ENCODE data around the gene H2BK1.

- PRO-cap, 3 experiments, result no peak in any of the 3 experiments
- RRBS, result no CpG with 5 or more reads among the region's 7 CpGs
These were observed 21.7 kb upstream of the GIMAP8 start for GRCh38 chr7:150428655-150429176.

DNA sequence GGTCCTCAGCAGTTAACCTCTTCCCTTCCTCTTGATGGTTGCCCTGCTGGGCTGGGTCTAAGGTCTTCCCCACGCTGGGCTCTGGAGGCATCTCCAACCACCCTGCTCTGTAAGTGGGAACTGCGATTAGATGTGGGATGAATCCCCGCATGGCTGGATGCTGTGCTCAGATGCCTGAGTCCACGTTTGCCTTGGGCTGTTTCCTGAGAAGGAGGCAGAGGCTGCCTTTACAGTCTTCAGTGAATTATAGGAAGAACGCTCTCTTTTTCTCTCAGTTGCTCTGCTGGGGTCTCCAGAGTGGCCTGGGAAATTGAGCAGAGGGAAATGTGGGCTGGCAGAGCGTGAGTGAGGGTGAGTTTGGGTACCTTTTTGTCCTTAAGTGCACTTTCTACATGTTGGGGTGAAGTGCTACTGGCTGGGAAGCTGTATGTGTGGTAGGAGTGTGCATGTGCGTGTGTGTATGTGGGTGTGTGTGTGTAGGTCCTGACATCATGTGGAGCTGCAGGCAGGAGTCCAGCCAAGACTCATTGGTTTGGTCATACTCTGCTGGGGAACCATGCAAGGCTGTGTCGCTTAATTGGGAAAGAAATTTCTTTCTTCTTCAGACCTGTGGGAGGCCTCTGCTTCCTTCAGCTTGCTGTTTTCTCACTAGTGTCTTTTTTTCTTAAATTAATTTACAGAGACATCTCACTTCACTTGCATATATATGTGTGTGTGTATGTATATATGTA, 1.6 kb downstream of the GIMAP8 start:
- PRO-cap, 3 experiments, result no peak in any of the 3 experiments
- RRBS, result no CpG with 5 or more reads among the region's 8 CpGs

GRCh38 chr7:150631299-150631879, 796 bp downstream of the GIMAP6 start:
- PRO-cap, 3 experiments, result peak in 3 of 3 experiments; most common plus-strand start chr7:150631610 (in 2); most common minus-strand start chr7:150631612 (in 1)
- RRBS, result 27% methylated on average over 2 of the region's 8 CpGs

DNA sequence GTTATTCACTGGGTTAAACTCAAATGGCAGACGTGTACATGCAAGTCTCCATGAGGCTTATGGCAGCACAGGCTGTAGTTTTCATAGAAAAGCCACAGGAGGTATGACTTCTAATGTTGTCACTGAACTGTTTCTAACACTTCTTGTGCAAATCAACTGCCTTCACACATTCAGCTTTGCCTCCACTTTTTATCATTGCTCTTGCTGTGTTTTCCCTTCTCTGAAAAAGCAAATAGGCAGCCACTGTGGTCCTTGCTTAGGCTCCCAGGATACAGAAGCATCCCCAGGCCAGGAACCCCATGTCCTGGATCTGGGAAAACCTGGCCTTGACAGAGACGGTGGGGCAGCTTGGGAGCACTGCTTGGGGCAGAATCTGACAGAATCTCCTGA, 5.2 kb upstream of the GIMAP5 start:
- PRO-cap, 3 experiments, result no peak in any of the 3 experiments
- RRBS, result no CpG with 5 or more reads among the region's 2 CpGs

DNA sequence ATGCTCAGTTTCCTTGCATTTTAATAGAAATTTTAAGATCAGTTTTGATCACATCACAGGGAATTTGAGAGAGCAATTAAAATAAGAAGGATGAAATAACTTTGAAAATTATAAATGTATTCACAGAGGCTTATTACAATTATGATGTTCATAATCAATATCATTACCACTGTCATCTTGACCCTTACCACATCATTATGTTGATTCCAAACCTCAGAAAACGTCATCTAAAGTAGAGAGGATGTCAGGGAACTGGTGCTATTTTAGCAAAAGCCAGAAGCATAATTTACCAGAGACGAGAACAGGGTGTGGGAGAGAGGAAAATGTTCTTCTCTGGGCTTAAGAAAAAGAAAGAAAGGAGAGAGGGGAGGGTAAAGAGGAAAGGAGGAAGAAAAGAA, 2.1 kb downstream of the GIMAP5 start:
- PRO-cap, 3 experiments, result no peak in any of the 3 experiments
- RRBS, result no CpG with 5 or more reads among the region's 2 CpGs

- PRO-cap, 3 experiments, result no peak in any of the 3 experiments
- RRBS, result no CpG with 5 or more reads among the region's 10 CpGs
These were observed 16.0 kb downstream of the TMEM176B start for GRCh38 chr7:150783967-150784701.

GRCh38 chr7:150947628-150947871, 30.6 kb downstream of the KCNH2 start:
- PRO-cap, 3 experiments, result no peak in any of the 3 experiments
- RRBS, result 12% methylated on average over 2 of the region's 16 CpGs

DNA sequence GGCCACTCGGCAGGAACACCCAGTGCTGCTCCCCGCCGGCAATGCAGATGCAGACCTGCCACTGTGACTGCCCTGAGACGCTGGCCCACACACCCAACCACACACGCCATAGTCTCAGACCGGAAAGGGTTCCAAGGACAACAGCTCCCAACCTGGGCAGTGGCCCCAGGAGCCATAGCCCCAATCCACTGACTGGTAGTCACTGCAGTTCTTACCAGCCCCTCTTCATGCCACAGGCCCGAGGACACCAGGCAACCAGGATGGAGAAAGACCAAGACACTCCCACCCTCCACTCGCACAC, 25.1 kb downstream of the KCNH2 start:
- PRO-cap, 3 experiments, result no peak in any of the 3 experiments
- RRBS, result 75% methylated on average over 5 of the region's 8 CpGs

DNA sequence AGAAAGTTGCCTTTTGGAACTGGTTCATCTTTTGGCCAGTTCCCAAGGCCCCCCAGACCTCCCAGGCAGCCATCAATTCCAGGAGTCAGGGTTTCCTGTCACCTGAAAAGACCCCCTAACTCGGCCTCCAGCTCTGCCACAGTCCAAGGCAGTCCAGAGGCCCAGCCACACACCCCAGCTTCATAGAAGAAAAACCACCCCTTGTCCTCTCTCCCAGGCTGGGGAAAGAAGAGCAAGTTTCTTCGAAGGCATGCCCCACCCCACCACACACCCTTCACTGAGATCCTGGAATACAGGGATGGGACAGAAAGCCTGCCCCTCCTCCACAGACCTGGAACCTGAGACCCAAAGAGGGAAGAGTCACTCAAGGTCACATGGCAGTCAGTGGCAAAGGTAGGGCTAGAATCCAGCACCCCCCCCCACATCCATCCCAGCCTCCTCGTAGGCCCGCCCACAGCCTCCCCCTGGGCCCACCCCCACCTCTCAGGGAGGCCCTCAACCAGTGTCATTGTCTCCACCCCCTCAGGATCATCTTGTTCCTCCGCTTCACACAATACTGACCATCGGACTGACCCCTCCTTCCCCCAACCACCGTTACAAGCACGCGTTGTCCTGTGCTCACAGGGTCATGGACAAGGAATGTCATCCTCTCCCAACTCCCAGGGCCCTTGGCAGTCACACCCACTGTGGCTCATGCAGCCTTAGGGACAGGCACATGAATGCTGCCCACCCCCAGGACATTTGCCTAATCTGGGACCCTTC, 1.6 kb downstream of the KCNH2 start:
- PRO-cap, 3 experiments, result no peak in any of the 3 experiments
- RRBS, result no CpG with 5 or more reads among the region's 9 CpGs

DNA sequence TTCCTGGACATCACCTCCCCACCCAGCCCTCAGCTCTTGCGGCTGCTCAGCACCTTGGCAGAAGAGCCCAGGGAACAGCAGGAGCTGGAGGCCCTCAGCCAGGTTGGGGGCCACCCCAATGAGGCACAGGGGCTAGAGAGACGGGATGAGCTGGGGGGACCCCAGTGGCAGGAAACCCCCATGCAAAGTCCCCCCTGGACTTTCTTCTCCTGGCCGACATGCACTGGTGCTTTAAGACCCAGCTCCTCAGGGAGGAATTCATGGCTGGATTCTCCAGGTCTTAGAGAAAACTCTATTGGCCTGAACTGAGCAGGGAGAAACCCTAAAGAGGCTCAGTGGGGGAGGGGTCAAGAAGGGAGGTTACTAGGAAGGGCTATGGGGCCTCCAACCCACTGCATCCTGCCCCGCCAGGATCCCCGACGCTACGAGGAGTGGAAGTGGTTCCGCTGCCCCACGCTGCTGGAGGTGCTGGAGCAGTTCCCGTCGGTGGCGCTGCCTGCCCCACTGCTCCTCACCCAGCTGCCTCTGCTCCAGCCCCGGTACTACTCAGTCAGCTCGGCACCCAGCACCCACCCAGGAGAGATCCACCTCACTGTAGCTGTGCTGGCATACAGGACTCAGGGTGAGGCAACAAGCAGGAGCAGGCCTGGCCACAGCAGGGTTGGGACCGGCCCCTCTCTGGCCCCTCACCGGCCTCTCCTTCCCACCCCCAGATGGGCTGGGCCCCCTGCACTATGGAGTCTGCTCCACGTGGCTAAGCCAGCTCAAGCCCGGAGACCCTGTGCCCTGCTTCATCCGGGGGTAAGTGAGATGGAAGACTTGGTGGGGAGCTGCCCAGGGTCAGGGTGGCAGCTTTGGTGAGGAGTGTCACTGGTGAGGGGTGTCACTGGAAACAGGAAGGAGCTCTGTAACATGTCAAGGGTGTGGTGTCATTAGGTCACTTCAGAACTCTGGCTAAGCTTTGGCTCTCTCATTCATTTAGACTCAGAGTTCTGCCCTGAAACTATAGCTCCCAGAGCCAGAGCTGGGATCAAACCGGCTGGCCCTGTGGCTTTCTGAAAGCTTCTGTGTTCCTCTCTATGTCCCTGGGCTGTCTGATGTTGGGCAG, 13.8 kb downstream of the ATG9B start:
- PRO-cap, 3 experiments, result no peak in any of the 3 experiments
- RRBS, result 34% methylated on average over 3 of the region's 20 CpGs

GRCh38 chr7:151036922-151037436, 8.7 kb downstream of the ABCB8 start:
- PRO-cap, 3 experiments, result no peak in any of the 3 experiments
- RRBS, result no CpG with 5 or more reads among the region's 10 CpGs

DNA sequence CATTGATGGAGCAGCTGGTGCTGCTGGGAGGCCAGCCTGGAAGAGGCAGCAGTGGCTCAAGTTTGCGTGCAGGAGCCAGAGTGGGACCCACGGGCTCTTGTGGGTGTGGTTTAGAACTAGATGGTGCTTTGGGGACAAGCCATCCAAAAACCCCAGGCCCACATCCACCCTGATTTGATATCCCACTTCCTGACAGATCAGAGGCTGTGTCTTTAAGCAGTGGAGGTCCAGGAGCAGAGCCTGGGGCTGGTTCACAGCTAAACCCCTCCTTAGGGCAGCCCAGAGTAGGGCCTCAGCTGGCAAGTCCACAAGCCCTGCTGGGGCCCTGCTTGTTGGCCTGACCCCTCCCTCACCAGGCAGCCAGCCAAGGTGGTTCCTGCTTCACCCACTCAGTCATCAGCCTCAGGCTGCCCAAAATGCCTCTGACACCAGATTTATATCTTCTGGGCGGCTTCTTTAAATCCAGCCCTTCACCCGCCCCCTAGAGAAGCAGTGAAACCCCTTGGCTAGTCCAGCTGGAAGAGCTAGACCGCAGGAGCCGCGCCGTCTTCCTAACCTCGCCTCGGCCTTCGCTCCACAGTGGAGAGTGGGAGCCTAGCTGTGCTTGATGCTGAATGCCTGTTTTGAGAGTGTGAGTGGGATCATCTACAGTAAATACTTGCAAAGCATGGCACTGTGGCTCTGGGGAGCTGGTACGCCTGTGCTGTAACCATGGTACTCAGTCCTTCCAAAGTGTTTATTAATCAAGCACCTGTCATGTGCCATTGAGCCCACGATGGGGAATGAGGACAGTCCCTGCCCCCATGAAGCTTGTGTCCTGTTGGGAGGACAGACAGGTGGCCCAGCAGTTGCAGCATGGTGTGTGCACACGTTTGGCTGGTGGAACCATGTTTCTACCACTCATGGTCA, 1.3 kb upstream of the ASIC3 start:
- PRO-cap, 3 experiments, result no peak in any of the 3 experiments
- RRBS, result no CpG with 5 or more reads among the region's 14 CpGs

DNA sequence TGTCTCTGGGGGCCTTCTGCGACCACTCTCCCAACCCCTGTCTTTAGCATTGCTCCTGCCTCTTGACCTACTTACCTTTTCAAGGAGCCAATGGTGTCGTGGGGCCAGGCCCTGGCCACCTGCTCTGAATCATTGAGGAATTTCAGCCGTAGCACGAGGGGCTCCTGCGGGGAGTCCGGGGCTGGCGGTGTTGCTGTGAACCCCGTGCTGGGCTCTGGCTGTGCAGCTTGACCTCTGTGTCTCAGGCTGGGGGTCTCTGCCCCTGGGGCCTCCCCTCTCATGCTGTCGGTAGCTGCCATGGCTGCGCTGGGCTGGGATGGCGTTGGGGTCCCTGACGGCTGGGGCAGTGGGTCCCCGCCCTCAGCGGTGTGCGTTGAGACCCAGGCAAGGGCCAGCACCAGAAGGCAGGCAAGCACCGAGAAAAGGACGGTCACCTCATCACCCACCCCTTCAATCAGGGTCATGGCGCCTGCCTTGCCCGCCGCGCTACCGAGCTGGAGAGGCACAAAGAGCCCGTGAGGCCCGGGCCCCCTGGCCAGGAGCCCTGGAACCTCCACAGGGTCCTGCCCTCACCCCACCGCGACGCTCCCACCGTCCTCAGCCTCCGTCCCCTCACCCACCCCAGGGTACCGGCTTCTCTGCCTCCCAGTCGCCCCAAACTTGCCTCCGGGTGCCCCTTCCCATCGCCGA, 1.0 kb downstream of the TMUB1 start:
- PRO-cap, 3 experiments, result no peak in any of the 3 experiments
- RRBS, result 32% methylated on average over 5 of the region's 34 CpGs

- PRO-cap, 3 experiments, result no peak in any of the 3 experiments
- RRBS, result no CpG with 5 or more reads among the region's 5 CpGs
These were observed 910 bp upstream of the AGAP3 start for GRCh38 chr7:151085361-151085769.

DNA sequence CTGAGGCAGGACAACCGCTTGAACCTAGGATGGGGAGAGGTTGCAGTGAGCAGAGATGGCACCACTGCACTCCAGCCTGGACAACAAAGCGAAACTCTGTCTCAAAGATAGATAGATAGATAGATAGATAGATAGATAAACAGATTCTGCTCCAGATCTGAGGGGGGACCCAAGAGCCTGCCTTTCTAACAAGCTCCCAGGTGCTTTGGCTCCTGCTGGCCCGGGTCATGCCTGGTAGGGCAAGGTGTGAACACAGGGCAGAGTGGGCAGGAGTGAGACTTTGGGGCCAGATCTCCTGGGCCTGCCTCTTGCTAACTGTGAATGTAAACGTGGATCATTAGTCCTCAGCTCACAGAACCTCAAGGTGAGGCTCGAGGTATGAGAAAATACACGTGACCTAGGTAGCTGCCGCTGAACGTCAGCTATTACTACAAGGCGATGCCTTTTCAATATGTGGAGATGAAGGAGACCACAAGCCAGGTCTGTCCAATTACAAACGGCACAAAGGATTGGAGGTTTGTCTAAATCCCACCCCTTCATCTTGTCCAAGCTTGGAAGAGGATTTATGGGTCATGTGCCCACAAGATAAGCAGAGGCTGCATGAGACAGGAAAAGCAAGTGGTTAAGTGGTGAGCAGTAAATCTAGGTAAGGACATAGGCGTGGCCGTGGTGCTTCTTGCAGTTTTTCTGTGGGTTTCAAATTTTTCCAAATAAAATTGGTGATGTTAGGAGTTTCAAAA, 1.5 kb upstream of the IQCA1L start:
- PRO-cap, 3 experiments, result no peak in any of the 3 experiments
- RRBS, result no CpG with 5 or more reads among the region's 12 CpGs

DNA sequence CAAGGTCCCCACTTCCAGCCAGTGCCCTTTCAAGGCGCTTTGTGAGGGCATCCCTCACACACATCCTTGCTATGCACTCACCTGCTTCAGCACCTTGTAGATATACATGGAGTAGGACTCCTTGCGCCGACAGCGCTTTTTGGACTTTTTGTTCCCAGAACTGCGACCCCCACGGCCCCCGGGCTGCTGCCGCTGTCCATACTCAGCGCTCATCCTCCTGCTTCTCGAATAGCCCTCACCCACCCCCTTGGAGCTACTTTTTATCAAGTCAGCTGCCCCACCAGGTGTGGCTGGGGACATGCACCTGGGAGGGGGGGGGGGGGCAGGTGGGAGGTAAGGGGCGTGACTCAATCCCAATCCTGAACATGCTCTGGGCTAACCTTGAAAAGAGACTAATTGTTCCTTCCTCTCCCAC, at the start of gene H2BK1:
Gene H2BK1, minus strand, starts transcription at position 383 of the 415 bp plus-strand sequence.
- PRO-cap, 3 experiments, result no peak in any of the 3 experiments
- RRBS, result no CpG with 5 or more reads among the region's 11 CpGs

DNA sequence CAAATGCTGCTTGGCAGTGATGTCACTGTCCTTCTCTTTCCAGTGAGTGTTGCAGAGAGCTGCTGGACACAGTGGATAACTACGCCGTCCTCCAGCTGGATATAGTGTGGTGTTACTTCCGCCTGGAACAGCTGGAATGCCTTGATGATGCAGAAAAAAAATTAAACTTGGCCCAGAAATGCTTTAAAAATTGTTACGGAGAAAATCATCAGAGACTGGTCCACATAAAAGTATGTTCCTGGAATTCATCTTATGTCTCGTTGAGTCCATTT, 25.2 kb downstream of the NUB1 start:
- PRO-cap, 3 experiments, result no peak in any of the 3 experiments
- RRBS, result no CpG with 5 or more reads among the region's 5 CpGs

GRCh38 chr7:151459513-151460407, 19.8 kb upstream of the CRYGN start:
- PRO-cap, 3 experiments, result peak in 2 of 3 experiments; most common plus-strand start chr7:151460259 (in 2); most common minus-strand start chr7:151460329 (in 2)
- RRBS, result 9% methylated on average over 3 of the region's 28 CpGs

- PRO-cap, 3 experiments, result no peak in any of the 3 experiments
- RRBS, result no CpG with 5 or more reads among the region's 5 CpGs
These were observed 25.2 kb downstream of the RHEB start for GRCh38 chr7:151494470-151494925.

DNA sequence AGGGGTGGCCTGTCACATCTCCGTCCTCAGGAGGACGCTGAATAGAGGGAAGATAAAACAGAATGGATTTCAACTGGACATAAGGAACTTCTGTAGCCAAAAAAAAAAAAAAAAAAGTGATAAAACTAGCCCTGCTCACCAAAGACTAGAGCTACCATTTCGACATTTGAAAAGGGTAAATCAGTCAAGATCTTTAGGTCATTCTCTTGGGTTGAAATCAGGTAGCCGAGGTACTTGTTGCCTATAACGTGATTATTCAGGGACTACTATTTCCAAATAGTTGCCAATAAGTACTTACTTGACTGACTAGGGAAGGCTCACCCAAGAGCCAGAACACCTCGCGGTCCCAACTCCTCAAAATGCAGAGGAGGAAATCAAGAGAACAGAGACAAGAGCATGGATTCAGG, 2.1 kb downstream of the RHEB start:
- PRO-cap, 3 experiments, result no peak in any of the 3 experiments
- RRBS, result no CpG with 5 or more reads among the region's 7 CpGs

Measured in breast (tissue), 4 donors.